Retinal pigment epithelial cell (primary cell): ENCODE measurements around a stretch of chr22.

DNA sequence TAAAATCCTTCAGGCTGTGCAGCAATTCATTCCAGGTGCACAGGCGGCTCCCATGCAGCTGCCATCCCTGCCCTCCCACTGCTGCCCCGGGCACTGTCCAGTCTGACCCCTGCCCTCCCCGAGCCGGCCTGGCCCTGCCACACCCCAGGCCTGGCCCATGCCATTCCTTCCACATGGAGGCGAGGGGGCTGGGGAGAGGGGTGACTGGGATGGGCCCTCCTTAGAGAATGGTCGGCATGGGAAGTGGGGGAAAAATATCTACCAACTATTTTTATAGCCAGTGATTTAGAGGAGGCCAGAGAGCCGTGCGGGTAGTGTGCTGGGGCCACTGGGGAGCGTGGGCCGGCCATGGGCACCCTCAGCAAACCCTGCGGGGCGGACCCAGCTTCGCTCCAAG lies 21.9 kb downstream of the WNT7B start:
- RRBS: no CpG with 5 or more reads among the region's 13 CpGs

DNA sequence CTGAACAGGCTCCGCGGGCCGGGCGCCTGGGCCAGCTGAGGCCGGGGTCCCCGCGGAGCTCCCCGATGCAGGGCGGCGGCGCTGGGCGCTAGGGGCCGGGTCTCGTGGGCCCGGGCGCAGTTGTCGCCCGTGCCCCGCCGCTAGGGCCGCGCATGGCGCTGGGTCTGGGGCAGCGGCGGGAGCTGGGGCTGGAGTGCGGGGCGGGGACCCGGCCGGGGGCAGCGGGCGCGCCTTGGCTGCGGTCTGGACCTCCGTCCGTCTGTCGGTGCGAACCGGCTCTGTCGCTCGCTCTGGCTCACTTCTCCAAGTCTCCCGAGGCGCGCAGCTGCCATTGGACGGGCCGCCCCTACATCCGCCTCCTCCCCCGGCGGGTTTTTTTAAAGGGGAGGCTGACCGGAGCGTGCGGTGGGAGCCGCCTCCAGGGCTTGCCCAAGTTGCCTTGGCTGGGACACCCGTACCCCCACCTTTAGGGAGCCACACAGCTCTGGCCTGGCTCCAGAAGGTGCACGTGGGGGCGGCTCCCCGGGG lies 4.6 kb downstream of the WNT7B start:
- RRBS: 4% methylated on average over 38 of the region's 56 CpGs

DNA sequence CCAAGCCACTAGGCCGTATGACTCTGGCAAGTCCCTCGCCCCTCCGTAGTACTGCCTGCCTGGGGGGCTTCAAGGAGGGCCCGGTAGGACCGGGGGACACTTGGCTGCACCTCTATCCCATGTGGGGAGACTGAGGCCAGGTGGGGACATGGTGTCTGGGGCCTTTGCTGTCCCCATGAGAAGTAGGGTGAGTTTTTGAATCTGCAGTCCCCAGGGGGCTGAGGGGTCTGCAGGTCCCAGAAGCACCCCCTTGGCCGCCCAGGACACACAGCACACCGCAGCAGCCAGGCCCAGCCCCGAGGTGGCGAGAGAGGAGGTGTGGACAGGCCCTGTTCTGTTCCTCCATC lies 18.2 kb upstream of the WNT7B start:
- RRBS: no CpG with 5 or more reads among the region's 9 CpGs

DNA sequence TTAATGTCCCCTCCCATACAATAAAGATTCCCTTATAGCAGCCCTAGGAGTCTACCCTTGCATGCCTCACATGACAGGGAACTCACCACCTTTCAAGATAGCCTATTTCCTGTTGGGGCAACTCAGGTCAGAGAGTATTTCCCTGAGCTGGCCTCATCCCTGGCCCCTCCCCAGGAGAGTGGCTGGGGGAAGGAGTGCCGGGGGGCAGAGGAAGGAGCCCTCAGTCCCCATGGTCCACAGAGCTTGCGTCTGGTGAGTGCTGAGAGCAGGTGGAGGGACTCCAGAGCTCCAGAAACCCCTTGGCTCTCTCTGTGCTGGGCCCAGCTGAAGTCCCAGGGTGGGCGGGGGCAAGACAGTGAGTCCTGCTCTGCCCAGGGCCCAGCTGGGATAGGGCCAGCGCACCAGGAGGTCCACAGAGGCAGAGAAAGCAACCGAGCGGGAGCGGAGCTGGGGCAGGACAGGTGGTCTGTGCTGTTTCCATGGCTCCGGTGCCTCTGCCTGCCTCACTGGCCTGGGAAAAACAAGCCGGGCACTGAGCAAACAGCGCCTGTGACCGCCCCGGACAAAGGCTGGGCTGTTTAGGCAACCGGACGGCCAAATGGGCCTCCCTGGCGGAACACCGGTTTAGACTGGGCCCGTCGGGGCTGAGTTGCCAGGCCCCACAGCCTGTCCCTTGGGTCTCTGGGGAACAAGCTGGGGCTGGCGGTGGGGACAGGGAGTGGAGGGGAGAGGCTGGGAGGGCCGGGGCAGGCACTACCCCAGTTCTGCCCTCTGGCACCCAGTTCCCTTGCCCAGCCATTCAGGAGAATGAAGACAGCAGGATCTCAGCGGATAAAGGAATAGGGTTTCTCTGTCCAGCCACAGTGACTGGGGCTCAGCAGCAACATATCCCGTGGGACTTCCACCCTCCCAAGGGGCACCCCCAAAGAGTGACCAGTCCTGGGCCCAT lies 34.1 kb upstream of the WNT7B start:
- RRBS: 100% methylated on average over 1 of the region's 22 CpGs

DNA sequence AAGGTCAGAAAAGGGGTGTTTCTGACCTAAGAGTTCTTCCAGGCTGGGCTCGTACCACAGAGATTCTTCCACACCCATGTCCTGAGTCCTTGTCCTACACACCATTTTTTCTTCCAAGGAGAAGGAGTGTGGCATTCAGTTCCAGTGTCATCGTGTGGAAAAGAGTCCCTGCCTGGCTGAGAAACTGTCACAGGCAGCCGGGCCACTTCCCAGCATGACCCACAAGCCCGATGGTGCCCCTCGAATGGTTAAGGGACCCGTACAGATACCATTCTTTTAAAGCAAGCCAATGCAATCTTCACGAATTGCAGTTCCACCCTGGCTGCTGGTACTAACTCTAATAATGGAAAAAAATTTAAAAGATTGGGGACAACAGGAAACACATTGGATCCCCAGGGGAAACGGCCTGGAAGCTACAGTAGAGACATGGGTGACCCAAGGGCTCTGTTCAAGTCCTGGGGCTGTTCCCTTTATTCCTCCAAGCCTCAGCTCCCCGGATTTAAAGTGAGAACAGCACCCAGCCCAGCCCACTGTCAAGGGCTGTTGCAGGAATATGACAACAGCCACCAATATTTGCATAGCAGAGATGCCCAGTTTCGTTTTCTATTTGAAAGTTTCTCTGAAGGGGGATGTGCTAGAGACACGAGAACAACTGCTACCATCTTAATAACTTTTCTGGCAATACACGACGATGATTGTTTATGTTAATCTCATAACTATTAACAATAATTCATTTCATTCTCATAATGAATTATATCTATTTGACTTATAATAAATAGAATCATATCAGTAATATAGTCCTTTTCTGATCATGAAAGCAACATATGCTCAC lies 81.0 kb upstream of the WNT7B start:
- RRBS: no CpG with 5 or more reads among the region's 13 CpGs

DNA sequence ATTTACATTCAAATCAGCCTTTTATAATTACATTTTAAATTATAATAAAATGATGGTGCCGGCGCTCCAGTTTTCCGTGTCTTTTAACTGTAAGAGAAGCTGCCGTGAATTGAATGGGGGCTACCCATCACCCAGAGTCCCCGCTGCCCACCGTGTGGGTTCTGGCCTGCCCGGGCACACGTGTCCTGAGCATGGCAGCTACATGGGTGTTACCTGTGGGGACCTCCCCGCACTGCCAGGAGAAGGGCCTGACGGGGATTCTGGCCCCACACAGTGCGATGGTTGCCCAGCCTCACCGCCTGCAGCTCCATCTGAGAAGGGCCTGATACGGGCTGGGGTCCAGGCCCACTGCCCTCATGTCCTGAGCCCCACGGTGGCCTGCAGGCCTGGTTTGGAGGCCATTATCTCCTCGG lies 72.2 kb upstream of the PPARA start:
- RRBS: no CpG with 5 or more reads among the region's 15 CpGs

DNA sequence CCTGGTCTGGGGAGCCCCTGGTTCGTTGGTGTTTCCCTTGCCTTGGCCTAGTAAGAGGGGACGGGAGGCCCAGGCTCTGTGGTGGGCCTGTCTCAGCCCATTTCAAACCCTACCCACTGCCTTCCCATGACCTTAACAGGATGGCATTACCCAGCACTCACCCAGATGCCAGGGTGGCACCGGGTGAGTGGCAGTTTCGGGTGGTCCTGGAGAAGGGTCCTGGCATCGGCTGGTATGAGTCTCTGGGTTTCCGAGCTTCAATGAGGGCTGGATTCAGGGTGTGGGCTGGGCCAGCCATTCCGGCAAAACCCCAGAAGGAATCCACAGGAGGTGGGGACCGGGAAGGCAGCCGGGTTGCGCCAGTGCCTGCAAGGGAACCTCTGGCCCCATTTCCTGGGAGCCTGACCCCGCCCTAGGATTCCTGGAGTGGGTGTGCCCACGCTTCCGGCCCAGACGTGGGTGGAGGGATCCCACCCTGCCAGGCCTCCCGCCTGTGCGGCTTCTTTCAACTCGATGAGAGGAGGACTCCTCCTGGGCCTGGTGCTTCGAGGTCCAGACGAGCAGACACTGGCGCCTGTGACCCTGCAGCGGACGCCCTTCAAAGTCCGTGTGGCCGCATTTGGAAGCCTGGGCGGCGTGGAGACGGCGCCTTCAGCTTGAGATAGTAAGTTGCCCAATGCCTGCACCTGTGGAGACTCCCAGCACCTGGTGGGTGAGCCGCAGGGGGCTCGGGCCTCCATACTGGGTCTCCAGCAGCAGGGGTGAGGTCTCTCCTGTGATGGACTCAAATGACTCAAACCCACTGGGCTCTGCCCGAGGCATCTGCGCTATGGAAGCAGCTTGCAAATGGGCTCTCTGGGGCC lies 64.6 kb upstream of the PPARA start:
- RRBS: 43% methylated on average over 4 of the region's 32 CpGs

DNA sequence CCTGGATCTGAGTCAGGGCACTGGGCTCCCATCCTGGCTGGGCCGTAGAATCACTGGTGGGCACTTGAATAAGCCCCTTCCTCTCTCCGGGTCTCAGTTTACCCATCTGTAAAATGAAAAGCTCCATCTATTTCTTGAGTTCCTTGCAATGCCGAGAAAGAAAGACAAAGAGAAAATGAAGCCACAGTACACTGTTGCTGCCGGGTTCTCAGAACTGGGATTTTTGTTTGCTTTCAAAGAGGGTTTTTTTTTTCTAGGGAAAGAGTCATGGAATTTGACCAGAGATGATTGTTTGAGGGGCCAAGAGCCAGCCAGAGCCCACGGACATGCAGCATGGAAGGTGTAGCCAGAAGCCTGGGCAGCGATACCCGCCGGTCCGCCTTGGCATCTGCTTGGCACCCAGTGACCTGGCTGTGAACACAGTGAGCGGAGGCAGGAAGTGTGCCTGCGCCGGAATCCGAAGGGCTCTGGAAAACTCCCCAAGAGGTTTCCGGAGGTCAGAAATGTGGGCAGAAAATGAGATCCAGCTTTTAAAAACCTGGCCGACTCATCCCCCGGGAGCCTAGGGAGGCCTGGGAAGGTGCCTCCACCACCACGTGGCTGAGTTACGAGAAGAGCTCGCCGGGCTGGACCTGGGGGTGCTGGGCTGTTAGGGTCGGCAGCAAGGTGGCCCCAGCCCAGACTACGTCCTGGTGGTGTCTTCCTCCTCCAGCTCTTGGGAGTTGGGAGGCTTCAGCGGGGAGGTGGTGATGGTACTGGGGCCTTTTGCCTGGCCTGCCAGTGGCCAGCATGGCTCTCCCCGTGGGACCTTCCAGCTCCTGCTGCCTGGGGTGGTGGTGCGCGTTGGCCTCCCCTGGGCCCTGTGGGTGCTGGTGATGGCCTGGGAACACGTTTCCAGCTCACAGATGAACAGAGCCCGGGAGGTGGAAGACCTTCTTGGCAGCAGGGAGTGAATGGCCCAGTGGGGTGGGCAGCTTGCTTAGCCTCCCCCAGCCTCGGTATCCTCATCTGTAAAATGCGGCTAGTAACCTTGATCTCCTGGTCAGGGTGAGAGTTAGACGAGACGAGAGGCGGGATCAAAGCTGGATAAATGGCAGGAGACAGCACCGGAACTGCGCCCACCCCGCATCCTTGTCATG lies 61.6 kb upstream of the PPARA start:
- RRBS: 90% methylated on average over 14 of the region's 36 CpGs

- RRBS: no CpG with 5 or more reads among the region's 33 CpGs
Measured at GRCh38 chr22:46116219-46116958, 33.9 kb upstream of the PPARA start.

- RRBS: no CpG with 5 or more reads among the region's 14 CpGs
Measured at GRCh38 chr22:46131835-46132492, 18.4 kb upstream of the PPARA start.

- RRBS: no CpG with 5 or more reads among the region's 8 CpGs
Measured at GRCh38 chr22:46142918-46143515, 7.3 kb upstream of the PPARA start.

- RRBS: no CpG with 5 or more reads among the region's 10 CpGs
Measured at GRCh38 chr22:46203570-46204080, 46.5 kb downstream of the CDPF1 start.

DNA sequence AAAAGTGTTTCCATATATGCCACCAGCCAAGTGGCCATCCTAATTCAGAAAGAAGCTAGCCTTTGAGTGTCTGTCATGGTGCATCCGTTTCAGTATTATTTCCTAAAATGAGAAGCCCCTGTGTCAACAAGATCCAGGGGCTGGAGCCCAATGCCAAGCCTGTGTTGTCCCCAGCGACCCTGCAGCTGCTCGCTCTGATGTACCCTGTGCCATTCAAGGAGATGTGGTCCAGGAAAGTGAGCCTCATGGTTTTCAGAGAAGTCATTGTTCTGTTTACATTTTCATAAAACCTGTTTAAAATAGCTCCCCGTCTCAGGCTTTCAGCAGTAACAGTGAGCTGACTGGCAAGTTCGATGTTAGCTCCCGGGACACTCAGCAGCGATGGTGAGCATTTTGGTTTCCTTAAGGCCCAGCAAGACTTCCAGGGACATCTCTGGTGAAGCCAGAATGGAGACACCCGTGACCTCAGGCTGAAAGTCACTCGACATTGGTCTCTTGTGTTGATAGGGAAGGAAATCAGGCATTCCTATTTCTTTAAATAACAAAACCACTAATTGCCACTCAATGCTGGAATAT lies 12.3 kb downstream of the CDPF1 start:
- RRBS: no CpG with 5 or more reads among the region's 9 CpGs

- RRBS: no CpG with 5 or more reads among the region's 21 CpGs
Measured at GRCh38 chr22:46239347-46240646, 10.3 kb downstream of the CDPF1 start.

GRCh38 chr22:46292660-46293357 lies 3.9 kb upstream of the GTSE1 start:
- RRBS: no CpG with 5 or more reads among the region's 16 CpGs

GRCh38 chr22:46295957-46296182 lies 800 bp upstream of the GTSE1 start:
- RRBS: no CpG with 5 or more reads among the region's 10 CpGs

GRCh38 chr22:46432063-46432907 lies 96.8 kb downstream of the TRMU start:
- RRBS: 80% methylated on average over 4 of the region's 25 CpGs

DNA sequence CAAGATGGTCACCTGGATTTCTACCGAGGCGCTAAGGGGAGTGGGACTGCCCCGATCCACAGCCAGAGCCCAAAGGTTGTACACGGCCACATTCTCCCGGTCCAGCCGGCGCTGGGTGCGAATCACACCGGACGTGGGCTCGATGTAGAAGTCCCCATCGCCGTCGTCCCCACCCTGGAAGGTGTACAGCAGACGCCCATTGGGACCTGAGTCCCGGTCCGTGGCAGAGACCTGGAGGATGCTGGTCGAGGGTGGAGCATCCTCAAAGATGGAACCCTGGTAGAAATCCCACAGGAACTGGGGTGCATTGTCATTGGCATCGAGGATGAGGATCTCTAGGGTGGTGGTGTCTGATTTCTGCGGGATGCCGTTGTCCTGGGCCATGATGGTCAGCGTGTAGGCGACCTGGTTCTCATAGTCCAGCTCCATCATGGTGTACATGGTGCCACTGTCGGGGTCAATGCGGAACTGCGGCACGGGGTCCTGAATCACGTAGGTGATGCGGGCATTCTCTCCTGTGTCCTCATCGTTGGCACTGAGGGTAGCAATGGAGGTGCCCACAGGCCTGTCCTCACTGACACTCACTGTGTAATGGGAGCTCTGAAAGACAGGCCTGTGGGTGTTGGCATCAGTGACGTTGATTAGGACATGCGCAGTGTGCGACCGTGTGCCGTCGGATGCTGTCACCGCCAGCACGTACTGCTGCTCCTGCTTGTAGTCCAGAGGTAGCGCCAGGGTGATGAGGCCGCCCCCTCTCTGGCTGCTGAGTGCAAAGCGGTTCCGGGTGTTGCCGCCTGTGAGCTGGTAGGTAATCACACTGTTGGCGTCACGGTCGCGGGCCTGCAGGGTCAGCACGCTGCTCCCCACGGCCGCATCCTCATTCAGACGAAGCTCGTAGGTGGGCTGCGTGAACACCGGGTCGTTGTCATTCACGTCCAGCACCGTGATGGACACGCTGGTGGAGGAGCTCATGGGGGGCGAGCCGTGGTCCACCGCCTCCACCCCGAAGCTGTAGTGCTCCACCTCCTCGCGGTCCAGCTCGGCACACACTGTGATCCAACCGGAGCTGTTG lies 2.9 kb downstream of the CELSR1 start:
- RRBS: 97% methylated on average over 8 of the region's 66 CpGs

DNA sequence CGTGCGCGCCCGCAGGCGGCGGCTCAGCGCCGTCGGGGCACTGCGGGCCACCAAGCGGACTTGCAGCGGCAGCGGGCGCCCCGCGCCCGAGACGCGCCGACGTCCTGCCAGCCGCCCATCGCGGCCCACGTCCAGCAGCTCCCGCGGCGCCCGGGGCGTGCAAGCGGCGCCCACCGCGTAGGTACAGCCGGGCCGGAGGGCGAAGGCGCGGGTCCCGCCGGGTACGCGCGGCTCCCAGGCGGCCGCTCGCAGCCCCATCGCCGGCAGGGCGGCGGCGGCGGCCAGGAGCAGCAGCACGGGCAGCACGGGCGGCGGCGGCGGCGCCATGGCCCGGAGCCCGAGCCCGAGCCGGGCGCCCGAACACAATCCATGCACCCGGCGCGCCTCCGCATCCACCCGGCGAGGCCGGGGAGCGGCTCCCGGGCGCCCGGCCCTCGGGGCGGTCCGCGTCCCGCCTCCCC lies 546 bp downstream of the CELSR1 start:
- RRBS: 1% methylated on average over 27 of the region's 82 CpGs

GRCh38 chr22:46563720-46564078 lies 26.3 kb upstream of the CELSR1 start:
- RRBS: 55% methylated on average over 1 of the region's 11 CpGs